Foreskin fibroblast (primary cell): ENCODE measurements around the genes CSF2, PDLIM4 and LEAP2.

- RRBS = no CpG with 5 or more reads among the region's 5 CpGs
Measured at GRCh38 chr5:131789539-131790280, 7.1 kb downstream of the FNIP1 start.

DNA sequence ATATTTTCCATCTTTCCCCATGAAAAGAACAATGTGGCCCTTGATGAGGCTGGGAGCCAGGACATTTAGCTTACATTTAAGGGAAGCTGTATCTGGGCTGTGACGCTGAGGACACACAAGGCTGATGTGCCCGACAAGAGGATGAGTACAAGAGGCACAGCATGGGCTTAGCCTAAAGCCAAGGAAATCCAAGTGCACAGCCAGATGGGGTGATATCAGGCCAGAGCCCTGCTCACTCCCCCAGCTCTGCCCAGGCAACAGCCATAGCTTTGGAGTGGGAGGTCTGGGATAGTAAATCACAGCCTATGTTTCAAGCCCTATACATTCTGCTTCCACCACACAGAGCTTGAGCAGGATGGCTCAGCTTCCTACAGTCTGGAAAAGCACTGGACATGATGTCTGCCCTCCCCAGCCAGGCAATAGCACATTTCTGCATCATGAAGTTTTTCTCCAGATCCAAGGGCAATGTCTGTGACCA lies 28.0 kb downstream of the ACSL6 start:
- RRBS = no CpG with 5 or more reads among the region's 2 CpGs

DNA sequence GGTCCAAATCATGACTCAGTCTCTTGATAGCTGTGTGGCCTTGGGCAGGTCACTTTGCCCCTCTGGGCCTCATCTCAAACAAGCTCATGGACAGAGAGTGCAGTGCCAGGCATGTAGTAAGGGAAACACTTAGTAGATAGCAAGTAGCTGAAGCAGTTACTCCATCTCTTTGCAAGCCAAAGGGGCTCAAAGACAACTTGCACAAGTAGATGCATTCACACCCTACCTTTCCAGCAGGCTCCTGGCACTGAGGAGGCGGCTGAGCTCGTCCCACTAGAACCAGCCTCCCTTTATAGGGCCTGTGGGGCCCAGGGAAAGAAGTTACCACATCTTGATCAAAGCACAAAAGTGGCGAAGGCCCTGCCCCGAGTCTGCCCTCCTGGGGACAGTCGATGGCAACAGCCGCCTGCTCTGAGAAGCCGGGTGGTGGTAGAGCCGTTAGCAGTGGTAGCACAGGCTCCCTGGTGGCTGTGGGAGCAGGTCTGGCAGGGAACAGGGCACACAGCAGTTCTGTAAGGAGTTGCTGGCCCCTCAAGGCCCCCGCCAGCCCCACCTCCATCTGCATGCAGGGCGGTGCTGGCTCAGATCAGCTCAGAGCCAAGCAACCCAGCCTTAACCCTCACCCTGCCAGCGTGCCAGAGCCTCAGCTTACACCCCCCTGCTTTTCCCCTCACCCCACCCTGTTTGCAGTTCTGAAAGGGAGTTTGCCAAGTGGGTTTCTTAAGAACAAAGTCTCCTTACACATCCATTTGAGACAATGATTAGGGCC lies 12.1 kb downstream of the ACSL6 start:
- RRBS = no CpG with 5 or more reads among the region's 11 CpGs

DNA sequence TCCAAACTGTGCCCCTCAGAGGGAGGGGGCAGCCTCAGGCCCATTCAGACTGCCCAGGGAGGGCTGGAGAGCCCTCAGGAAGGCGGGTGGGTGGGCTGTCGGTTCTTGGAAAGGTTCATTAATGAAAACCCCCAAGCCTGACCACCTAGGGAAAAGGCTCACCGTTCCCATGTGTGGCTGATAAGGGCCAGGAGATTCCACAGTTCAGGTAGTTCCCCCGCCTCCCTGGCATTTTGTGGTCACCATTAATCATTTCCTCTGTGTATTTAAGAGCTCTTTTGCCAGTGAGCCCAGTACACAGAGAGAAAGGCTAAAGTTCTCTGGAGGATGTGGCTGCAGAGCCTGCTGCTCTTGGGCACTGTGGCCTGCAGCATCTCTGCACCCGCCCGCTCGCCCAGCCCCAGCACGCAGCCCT lies at the start of gene CSF2:
TSS of gene CSF2 (plus strand) at position 293 of the 415 bp plus-strand sequence.
- RRBS = no CpG with 5 or more reads among the region's 8 CpGs

- RRBS = 7% methylated on average over 29 of the region's 94 CpGs
Measured at GRCh38 chr5:132256978-132258309, at the start of gene PDLIM4. TSS of gene PDLIM4 (plus strand) at chr5:132257696.

GRCh38 chr5:132293503-132294326 lies 479 bp upstream of the SLC22A4 start:
- RRBS = 4% methylated on average over 27 of the region's 72 CpGs

- RRBS = no CpG with 5 or more reads among the region's 1 CpG
Measured at GRCh38 chr5:132358565-132359191, 10.8 kb upstream of the SLC22A5 start.

GRCh38 chr5:132390464-132391207 lies 21.1 kb downstream of the SLC22A5 start:
- RRBS = no CpG with 5 or more reads among the region's 7 CpGs

- RRBS = no CpG with 5 or more reads among the region's 2 CpGs
Measured at GRCh38 chr5:132411539-132411689, 41.9 kb downstream of the SLC22A5 start.

GRCh38 chr5:132437297-132437962 lies 53.1 kb downstream of the IRF1 start:
- RRBS = no CpG with 5 or more reads among the region's 2 CpGs

DNA sequence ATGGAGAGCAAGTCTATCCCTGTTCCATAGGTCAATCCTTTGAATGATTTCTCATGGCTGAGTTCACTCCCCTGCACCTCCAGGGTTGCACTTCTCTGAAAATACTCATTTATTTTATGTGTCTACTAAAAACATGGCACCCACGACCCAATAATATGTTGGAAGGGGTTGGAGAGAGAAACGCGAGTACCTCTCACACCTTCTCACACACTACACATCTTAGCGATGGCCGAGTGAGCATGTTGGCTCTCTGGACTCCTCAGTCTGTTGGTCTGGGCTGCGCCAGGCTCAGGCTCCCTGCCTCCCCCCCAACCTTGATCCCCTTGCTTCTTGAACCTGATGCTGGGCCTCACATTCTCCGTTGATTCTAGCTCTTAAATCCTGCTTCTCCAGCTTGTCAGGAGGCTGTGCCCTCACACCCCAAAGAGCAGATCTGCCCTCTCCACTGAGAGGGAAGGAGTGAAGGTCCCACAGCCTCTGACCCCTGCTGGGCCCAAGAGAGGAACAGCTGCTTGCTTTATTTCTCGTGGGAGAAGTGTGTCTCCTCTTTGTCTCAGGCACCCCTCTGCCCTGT lies 28.0 kb downstream of the IRF1 start:
- RRBS = no CpG with 5 or more reads among the region's 8 CpGs

- RRBS = no CpG with 5 or more reads among the region's 7 CpGs
Measured at GRCh38 chr5:132474145-132475219, 16.1 kb downstream of the IRF1 start.

DNA sequence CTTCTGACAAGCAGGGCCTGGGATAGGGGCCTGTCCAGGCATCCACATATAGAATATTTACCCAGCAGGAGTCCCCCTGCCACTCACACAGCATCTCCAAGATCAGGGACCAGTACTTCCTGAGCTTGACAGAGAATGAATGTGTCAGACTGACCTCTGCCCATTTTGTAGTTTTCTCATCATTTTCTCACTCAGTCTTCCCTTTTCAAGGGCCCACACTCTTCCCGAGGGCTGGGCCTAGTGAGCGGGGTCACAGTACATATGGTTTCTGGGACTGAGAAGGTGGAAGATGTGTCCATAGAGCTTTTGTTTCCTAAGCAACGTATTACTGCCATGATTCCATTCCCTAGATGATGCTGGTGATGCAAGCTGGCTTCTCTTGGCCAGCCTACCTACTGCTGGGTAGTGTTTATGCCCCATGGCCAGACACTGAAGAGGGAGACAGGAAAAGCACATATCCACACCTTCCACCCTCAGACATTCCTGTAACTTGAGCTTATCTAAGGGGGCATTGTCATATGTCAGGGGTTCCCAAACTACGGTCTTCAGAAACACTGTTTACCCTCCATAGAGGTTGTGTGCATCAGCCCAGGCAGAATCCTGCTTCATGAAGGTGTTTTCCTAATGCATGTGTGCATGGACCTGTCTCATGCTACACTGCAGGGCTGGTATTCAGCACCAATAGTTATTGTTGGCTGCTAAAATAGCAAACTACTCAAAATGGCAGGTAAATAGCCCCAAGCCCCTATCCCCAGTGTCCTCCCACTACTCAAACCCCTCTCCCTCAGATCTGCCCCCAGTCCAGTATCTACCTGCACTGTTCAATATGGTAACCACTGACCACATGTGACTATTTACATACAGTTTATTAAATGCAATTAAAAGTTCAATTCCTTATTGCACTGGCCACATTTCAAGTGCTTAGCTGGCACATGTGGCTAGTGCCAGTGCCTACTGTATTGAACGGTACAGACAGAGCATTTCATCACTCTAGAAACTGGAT lies 9.5 kb downstream of the IRF1 start:
- RRBS = no CpG with 5 or more reads among the region's 5 CpGs

- RRBS = no CpG with 5 or more reads among the region's 4 CpGs
Measured at GRCh38 chr5:132497606-132498212, 7.1 kb upstream of the IRF1 start.

- RRBS = no CpG with 5 or more reads among the region's 6 CpGs
Measured at GRCh38 chr5:132579657-132580214, 23.0 kb downstream of the RAD50 start.

GRCh38 chr5:132666169-132666976 lies 7.4 kb upstream of the IL4 start:
- RRBS = no CpG with 5 or more reads among the region's 15 CpGs

GRCh38 chr5:132763581-132764159 lies 13.4 kb downstream of the SEPTIN8 start:
- RRBS = no CpG with 5 or more reads among the region's 12 CpGs

DNA sequence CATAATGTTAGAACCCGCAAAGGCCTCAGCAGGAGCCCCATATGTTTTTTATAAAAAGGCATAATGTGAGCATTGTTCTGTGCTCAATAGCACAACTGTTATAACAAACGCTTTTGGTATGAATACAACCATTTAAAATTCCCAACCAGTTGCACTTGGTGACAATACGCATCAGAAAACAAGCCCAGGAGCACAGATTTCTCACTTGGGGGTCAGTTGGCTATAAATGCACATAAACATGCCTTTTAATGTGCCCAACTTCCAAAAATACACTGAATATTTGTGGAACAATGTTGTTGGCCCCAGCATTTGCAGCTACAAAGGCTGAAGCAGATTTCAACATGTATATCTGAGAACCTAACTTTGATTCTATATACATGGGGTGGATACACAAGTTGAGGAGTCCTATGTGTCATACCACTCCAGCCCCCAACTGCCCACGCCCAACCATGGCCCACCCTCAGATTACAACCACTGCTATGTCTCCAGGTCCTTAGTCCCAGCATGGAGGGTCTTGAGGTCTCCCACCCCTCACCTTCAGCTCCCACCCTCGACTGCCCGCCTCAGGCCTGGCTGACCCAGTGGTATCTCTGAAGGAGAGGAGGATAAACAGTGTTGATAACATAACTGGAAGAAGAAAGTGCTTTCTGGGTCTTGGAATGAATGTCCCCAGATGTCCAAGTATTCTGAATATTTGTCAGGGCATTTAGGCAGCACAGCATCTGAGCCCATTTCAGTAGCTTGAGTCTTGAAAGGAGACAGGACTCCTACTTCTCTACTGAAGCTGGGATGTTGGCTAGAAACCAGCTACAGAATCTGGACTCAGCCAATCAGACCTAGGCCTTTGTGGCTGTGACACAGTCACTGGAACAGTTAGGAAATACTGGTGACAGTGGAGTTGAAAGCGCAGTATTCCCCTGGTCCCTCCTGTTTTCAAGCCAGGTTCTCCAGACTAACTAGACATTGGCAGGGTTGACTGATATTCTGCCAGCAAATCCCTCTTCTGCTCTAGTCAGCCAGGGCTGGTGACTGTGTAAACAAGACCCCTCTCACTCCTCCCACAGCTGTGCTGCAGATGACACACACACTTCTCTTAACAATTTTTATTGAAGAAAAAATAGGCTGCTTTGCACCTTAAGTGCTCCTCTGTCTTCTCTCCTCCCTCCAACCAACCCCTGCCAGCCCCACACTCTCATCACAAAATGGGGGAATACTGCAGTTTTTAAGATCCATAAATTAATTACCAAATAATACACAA lies 8.4 kb downstream of the SOWAHA start:
- RRBS = no CpG with 5 or more reads among the region's 7 CpGs

DNA sequence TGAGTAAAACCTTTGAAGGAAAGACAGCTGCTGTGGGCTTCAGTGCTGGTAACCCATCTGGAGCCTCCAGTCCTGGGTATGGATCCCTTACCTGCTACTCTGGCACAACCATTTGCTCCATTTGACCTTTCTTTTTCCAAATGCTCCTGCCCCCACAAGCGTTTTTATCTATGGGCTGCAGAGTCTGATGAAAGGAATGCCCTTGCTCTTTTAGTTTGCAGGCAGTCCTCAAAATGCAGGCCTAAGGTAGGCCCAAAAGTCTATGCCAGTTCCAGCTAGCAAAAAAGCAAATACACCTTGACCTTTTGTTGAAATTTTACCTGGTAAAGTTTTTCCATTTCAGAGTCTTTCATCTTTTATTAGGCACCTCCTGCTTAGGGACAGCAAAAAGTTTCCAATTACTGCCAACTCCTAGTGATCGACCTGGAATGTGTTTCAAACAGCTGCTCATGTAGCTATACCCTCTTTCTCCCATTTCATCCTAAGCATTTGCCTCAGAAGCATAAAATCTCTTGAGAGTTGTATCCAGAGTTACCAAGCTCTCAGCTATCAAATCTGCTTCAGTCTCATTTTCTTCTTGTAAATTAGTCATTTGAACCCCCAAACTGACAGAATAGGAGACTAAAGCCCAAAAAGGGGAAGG lies 2.7 kb upstream of the LEAP2 start:
- RRBS = no CpG with 5 or more reads among the region's 2 CpGs

- RRBS = no CpG with 5 or more reads among the region's 6 CpGs
Measured at GRCh38 chr5:132872898-132873907, at the start of gene LEAP2. TSS of gene LEAP2 (plus strand) at chr5:132873668.